ENCODE measurements around the genes TMEM134 and ALDH3B1.

GRCh38 chr11:67392161-67392465, 327 bp downstream of the RAD9A start:
- RRBS = 2% methylated on average over 6 of the region's 19 CpGs

- RRBS = no CpG with 5 or more reads among the region's 17 CpGs
Measured at GRCh38 chr11:67396806-67397667, 4.6 kb downstream of the PPP1CA start.

- RRBS = no CpG with 5 or more reads among the region's 15 CpGs
Measured at GRCh38 chr11:67431115-67431775, 3.0 kb downstream of the RPS6KB2 start.

GRCh38 chr11:67441827-67442736, 1.2 kb downstream of the CORO1B start:
- RRBS = 57% methylated on average over 5 of the region's 39 CpGs

DNA sequence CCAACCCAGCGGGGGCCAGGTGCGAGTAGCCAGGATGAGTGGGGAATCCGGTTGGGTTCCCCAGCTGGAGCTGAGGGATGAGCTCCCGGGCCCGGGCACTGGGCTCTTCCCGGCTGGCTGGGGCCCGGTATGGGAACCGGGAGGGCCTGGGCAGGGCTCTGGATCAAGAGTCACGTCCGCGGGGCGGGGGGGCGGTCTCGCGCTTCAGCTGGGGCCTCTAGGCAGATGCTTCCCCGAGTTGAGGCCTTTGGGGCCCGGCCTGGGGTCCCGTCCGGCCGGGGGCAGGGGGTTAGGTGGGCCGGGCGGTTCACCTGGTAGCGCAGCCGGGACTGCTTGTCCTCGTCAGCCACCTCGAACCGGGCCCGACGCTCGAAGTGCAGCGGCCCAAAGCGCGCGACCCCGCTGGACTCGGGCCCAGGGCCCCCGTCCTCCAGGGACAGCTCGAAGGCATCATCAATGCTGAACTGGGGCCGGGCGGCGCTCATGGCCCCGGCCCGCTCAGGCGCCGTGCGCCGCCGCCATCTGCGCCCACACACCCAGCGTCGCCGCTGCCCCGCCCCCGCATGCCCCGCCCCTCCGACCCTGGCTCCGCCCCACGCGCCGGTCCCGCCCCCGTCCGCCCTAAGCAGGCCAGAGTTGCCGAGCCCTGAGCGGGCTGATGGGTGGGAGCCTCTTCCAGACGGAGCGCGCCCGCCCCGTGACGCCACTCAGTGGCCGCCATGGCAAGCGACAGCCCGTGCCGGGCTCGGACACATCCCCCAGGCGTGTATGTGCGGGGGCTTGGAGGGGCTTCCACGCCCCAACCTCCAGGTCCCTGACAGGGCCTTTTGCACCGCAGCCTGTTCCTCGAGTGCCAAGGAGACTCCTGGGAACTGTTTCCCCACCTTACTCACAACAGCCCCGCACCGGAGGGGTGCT, at the start of gene TMEM134:
Gene TMEM134, minus strand, starts transcription at position 544 of the 918 bp plus-strand sequence.
- RRBS = 3% methylated on average over 22 of the region's 83 CpGs

DNA sequence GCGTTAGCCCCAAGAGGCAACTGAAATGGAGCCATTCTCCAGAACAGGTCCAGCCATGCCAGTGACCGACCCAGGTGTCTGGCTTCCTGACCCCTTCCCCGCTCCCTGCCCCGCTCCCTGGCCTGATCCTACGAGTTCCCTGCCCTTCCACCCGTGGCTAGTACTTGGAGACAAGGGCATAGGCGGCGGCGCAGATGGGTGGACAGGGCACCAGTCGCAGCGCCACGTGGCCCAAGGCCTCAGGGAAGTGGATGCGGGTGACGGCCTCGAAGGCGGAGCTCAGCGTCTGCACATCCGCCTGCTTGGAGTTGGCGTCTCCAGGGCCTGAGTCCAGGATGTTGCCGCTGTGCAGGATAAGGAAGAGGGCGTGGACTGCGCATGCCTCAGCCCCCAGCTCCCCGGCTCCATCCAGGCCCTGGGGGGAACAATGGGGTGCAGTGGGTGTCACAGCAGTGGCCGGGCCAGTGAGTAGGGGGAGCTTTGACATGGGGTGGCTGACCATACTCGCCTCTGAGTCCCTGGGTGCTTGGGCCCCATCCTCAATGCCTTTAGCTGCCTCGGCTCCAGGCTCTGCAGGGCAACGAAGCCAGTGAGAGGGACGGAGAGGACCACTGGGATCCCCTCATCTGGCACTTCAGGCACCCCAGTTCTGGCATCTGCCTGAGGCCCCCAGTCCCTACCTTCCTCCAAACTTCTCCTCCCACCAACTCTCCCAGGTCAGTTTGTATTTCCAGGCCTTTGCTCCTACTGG, 6.6 kb downstream of the PITPNM1 start:
- RRBS = 77% methylated on average over 2 of the region's 28 CpGs

DNA sequence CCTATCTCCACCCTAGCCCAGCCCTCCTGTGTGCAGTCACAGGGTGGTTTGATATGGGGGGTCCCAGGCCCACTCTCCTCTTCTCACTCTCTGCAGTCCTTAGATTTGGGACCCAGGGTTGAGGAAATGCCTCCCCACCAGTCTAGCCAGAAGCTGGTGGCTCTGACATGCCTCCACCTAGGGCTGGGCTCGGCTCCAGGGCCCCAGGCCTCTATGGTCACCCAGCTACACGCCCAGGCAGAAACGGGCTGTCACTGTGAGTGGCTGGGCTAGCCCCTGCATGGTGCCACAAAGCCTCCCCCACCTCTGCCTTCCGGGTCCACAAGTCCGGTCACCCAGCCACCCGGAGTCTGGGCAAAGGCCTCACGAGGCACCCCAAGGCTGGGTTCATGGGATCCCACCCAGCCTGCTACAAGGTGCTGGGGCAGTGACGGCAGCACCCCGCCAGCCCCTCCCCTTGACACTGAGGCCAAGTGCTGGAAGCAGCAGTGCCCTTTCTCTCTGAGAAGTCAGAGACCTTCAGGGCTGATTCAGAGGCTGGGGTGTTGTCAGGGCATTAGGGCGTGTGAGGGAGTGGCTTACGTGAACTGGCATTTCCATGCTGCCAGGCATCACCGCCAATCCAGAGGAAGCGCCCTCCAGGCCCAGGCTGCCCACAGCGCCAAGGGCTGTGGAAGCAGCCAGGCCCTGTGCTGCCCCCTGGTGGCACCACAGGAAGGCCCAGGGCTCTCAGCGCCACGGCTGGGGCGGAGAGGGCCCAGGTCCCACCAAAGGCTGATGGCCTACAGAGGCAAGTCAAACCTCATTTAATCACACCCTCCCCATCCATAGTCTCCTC, 650 bp upstream of the PITPNM1 start:
- RRBS = no CpG with 5 or more reads among the region's 17 CpGs

DNA sequence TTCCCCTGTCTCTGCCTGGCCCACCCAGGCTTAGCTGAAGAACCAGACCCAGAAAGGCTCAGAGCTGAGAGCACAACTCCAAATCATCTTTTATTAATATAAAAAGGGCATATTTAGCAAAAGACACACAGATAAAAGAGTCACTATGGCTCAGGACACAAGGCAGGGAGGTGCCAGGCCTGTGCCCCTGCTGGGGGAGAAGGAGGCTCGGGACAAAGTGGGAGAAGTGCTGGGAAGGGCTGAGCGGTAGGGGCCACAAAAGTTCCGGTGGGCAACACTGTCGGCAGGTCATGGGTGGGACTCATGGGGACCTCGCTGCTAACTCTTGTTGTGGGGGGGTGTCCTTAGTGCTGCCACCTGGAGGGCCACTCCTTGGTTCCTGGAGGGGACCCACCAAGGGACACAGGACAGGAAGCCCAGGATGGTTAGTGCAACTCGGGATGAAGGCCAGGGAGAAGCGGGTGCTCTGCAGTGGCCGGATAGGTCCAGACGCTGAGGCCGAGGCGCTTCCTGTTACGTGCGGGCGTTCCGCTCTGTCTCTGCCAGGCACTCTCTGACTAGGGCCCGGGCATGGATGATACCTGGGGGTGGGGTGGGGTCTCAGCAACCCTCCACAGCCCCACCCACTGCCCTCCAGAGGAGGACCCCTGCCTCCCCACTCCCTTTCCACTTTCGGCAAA, 1.4 kb downstream of the CDK2AP2 start:
- RRBS = 73% methylated on average over 4 of the region's 17 CpGs

DNA sequence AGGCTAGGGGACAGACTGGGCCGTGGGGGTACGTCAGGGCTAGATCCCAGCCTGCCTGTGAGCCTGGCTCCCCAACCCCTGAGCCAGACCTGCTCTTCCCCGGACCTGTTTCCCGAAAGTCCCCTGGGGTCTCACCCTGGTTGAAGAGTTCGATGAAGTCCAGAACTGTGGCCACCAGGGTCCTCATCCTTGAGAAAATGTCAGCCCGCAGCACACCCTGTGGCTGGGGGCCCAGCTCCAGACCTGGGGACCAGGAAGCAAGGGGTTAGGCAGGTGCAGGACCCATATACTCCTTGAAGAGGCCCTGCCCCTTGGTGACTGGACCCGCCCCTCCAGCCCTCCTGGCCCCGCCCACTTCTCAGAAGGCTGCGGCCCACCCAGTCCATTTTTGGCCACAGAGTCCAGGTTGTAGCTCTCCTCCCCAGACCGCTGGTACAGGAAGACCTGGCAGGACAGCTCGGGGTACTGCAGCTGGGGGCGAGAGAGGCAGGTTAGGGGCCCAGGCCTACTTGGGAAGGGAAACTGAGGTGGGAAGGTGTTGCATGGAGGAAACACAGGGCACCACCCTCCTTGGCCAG, 5.4 kb upstream of the TBX10 start:
- RRBS = no CpG with 5 or more reads among the region's 12 CpGs

DNA sequence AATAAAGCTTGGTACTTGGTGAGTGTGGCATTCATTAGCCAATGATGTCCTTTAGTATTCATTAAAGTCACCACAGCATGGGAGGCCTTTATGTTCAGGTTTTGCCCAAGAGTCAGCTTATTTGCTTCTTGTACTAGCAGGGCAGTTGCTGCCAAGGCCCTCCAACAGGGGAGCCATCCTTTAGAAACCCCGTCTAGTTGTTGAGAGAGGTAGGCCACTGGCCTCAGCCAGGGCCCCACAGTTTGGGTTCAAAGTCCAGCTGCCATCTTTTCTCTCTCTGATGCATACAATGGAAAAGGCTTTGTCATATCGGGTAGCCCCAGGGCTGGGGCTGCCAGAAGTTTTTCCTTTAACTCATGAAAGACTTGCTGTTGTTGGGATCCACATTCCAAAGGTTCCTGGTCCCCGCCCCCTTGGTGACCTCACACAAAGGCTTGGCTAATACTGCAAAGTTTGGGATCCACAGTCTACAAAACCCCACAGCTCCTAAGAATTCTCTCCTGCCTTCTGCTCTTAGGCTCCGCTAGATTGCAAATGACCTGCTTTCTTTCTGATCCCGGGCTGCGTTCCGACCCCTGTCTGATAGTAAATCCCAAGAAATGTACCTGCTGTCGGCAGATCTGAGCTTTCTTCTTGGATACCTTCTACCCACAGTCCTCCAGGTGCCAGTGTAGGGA, 53.8 kb upstream of the ALDH3B2 start:
- RRBS = no CpG with 5 or more reads among the region's 8 CpGs

GRCh38 chr11:67747147-67747687, 72.8 kb upstream of the ALDH3B2 start:
- RRBS = no CpG with 5 or more reads among the region's 7 CpGs

GRCh38 chr11:67757785-67758466, 83.5 kb upstream of the ALDH3B2 start:
- RRBS = no CpG with 5 or more reads among the region's 7 CpGs

GRCh38 chr11:67955359-67956011, 48.4 kb downstream of the UNC93B1 start:
- RRBS = no CpG with 5 or more reads among the region's 70 CpGs

- RRBS = 6% methylated on average over 5 of the region's 77 CpGs
Measured at GRCh38 chr11:67990735-67991682, 12.9 kb downstream of the UNC93B1 start.

- RRBS = 2% methylated on average over 14 of the region's 35 CpGs
Measured at GRCh38 chr11:68009824-68011123, at the start of gene ALDH3B1. TSS of gene ALDH3B1 (plus strand) at chr11:68010327.

GRCh38 chr11:68021211-68022033, 9.1 kb upstream of the NDUFS8 start:
- RRBS = no CpG with 5 or more reads among the region's 38 CpGs

GRCh38 chr11:68041032-68042088, 2.5 kb downstream of the TCIRG1 start:
- RRBS = no CpG with 5 or more reads among the region's 31 CpGs

DNA sequence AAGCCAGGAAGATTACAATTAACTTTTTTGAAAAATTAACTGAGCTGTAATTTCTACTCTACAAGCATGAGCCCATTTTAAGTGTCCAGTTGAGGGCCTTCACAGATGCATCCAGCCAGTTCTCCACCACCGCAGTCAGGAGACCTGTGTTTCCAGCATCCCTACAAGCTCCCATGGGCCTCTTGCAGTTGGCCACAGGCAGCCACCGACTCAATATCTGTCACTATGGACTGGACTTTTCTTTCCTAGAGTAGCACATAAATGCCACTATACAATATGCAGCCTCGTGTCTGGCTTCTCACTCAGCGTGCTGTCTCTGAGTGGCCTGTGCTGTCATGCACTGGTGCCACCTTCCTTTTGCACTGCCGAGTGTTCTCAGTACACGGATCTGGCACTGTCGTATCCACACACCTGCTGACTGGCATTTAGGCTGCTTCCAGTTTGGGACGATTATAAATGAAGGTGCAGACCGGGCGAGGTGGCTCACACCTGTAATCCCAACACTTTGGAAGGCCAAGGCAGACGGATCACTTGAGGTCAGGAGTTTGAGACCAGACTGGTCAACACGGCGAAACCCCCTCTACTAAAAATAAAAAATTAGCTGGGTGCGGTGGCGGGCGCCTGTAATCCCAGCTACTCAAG, 15.9 kb downstream of the TCIRG1 start:
- RRBS = no CpG with 5 or more reads among the region's 16 CpGs

- RRBS = no CpG with 5 or more reads among the region's 7 CpGs
Measured at GRCh38 chr11:68070810-68071807, 32.3 kb downstream of the TCIRG1 start.

GRCh38 chr11:68081137-68082294, 39.7 kb downstream of the CHKA start:
- RRBS = no CpG with 5 or more reads among the region's 21 CpGs

Data from AG10803 (cell line).